Foreskin keratinocyte (primary cell): ENCODE data around the gene NT5C3A.

GRCh38 chr7:32204206-32204656, 134.0 kb upstream of the PDE1C start:
- RAMPAGE, total RNA: no peak

DNA sequence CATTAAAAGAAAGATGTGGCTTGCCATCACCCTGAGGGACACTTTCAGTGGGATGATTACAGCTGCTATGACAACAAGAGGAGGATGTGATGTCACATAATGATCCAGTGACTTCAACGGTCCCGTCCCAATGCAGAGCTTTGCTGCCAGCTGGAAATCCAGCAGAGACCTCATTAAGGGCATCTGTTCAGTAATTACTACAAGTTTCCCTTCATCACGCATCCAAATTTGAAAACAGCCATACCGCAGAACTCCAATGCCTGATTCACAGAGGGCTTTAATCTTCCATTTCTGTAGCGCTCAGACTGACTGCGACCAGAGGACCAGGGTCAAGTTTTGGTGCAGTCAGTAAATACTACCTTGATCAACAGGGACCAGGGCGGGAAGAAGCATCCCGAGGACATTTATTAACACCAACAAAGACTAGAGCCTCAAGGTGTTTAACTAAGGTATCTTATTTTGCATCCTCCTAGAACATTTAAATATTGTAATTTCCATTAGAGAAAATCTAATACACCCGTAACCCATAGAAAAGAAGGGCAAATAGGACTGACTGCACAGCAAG, 206.5 kb downstream of the LSM5 start:
- RAMPAGE, total RNA: no peak

DNA sequence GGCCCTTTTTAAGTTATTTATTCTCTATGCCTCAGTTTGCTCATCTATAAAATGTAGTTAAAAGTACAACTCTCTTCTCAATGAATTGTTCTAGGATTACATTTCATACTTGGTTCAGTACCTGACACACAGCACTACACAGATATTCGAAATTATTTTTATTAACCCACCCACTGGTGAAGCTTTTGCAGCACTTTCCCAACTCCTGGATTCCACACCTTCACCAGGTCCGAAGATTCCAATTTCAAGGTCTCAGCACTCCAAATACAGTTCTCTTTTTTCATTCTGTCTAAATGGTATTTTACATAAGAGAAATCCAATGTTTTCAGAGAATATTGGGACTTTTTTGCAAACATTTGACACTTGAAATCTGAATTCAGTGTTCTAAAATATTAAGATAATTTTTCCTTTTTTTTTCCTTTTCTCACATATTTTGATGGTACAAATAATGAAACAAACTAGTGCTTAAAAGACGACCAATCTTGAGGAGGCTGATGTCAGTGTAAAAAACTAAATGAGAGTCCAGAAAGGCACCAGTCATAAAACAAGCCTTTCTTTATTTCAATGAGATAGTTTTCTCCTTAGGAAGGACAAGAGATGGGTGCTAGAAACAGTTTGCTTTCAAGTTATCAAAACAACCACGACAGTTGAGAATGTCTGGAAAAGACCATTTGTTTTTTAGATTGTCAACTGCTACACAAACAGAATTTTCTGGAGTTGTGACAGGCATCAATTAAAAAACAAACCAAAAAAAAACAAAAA, 3.6 kb downstream of the KBTBD2 start:
- RAMPAGE, total RNA: no peak

DNA sequence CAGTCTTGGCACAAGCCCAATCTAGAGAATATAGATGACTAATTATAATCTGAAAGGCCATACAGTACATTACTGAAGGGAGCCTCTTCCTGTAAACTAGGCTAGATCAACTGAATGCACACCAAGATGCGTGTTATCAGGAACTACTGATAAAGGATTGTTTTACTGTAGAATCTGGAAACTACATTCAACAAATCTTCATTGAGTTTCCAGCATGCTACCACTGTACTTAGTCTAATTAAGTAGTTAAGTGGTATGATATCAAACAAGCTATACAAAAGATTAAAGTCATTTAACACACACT, 1.3 kb upstream of the KBTBD2 start:
- RAMPAGE, total RNA: no peak

GRCh38 chr7:33002464-33002981, 45.3 kb downstream of the FKBP9 start:
- RAMPAGE, total RNA: no peak

GRCh38 chr7:33004945-33005973, 48.0 kb downstream of the FKBP9 start:
- RAMPAGE, total RNA: no peak

DNA sequence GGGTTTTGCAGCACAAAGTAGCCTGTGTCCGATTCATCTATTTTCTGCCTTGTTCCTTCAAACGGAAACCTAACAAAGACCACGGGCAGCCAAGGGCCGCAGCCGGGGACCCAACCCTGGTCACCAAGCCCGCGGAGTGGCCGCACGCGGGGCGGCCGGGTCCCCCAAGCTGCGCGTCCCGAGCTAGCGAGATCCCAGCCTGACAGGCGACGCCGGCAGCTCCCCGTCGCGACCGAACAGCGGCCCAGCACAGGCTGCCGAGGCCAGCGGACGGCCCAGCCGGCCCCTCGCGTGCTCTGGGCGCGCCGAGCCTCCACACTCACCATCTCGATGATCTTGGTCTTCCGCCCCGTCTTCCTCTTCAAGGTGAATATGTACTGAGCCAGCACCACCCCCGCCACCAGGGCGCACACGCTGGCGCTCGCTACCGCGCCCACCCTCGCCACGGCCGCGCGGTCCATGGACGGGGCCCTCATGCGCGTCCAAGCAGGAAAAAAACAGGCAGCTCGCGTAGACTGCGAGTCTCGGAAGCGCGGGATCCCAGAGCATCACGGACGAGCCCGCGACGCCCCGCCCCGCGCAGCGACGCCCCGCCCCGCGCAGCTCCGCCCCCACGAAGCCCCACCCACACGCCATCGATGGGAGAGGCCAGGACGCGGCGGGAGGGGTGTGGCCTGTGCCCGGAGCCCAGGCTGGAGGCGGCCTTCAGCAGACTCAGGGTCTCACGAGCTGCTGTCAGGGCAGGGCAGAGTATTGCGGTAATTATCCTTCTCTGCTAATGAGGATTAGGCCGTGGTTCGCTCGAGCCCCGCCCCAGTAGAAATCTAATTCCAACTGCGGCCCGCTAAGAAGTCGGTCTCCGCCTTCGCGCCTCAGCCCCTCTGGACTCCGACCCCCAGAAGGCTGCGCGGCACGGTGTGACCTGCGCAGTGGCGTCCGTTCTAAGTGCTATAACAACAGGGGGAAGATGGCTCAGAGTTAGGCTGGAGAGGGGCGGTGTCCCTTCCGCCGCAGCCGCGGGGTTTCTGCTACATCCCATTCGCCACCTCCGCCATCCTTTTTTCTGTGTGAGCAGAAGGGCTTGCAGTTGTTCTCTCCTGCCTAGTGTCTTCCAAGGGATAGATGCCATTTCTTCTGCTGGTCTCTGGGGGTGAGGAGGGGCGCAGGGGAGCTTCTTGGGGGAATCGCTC, at the start of gene NT5C3A:
Gene NT5C3A (minus strand): TSS at position 532 of the 1,190 bp plus-strand sequence.
- RAMPAGE, total RNA: start-site peak on the minus strand centred at position 512 of the sequence, 45 bp wide, 107 and 55 reads in 2 replicates

- RAMPAGE, total RNA: no peak
Measured at GRCh38 chr7:33733743-33734375, 171.5 kb upstream of the BMPER start.

- RAMPAGE, total RNA: no peak
Measured at GRCh38 chr7:33761339-33762004, 143.9 kb upstream of the BMPER start.

GRCh38 chr7:34158207-34158646, 252.9 kb downstream of the BMPER start:
- RAMPAGE, total RNA: no peak

DNA sequence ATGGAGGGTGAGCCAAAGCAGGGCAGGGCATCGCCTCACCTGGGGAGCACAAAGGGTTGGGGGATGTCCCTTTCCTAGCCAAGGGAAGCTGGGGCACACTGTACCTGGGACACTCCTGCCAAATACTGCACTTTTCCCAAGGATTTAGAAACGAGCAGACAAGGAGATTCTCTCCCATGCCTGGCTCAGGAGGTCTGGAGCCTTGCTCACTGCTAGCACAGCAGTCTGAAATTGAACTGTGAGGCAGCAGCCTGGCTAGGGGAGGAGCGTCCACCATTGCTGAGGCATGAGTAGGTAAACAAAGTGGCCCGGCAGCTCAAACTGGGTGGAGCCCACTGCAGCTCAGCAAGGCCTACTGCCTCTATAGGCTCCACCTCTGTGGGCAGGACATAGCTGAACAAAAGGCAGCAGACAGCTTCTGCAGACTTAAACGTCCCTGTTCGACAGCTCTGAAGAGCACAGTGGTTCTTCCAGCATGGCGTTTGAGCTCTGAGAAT, 156.1 kb downstream of the NPSR1 start:
- RAMPAGE, total RNA: no peak

GRCh38 chr7:35012092-35012694, 25.1 kb downstream of the DPY19L1 start:
- RAMPAGE, total RNA: no peak

GRCh38 chr7:35313673-35313882, 59.7 kb upstream of the TBX20 start:
- RAMPAGE, total RNA: no peak

- RAMPAGE, total RNA: no peak
Measured at GRCh38 chr7:35868728-35869343, 68.0 kb downstream of the SEPTIN7 start.

DNA sequence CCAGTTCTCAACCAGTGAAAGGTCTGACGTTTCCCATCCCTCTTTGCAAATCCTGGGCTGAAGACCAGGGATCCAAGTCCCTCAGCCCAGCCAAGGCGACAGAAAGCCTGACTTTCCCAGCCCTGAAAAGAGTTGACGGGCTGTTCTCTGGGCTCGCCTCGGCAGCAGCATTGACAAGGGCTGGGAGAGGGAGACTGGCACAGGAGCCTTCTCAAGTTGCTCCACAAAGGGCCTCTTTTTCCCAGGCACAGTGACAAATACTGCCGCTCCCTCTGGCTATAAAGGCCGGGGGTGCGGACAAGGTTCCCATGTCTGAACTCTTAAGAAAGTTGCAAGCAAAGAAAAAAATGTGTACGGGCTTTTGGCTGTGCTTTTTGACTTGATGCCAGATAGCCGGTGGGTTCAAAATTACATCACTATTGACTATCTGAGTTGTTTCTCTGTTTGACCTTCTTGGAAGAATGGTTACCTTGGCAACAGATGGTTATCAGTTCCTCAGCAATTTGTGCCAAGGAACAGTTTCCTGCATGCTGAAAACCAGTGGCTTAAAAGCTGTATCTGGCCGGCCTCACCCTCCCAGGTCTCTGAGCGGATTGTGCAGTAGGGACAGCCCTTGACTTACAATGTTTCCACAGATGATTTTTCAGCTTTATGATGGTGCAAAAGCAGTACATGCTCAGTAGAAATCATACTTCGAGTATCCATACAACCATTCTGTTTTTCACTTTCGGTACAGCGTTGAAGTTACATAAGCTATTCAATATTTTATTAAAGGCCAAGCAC, 115.8 kb upstream of the EEPD1 start:
- RAMPAGE, total RNA: no peak

DNA sequence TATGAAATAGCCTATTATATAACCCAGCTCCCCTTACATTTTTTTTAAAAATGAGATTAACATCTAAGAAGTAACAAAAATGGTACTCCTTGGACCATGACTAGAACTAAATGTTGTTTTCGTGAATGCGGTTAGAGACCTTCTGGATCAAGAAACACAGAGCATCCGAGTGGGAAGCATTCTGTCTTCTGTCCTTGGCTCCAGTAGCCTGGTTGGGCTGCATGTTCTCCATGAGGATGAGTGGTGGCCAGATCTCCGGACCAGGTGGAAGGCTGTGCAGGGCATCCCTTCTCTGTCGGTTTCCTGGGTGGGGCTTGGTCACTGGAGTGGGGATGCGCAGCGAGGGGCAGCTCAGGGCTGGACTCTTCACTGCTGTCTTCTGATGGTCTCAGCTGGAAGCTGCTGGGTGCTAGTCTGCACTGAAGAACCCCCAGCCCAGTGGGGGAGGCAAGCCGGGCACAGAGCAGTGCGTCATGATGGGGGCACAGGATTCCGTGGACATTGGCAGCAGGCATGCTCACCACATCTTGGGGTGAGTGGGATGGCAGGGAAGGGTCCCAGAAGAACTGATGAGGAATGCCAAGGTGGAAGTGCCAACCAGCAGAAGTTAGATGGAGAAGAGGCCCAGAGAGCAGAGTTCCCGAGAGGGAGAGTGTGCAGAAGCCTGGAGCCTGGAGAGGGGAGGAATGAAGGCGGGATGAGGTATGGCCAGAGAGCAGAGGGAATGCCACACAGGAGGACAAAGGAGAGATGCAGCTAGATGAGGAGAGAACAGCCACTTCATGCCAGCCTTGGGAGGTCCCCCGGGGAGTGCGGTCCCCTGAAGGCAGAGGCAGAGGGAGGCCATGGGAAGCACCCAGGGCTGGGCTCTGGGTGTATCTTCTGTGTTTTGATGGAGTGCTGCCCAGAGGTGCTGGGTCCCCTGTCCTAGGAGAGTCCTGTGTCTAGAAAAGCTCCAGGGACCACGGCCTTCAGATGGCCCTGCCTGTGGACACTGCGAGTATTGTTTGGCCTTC, 39.9 kb downstream of the EEPD1 start:
- RAMPAGE, total RNA: no peak

DNA sequence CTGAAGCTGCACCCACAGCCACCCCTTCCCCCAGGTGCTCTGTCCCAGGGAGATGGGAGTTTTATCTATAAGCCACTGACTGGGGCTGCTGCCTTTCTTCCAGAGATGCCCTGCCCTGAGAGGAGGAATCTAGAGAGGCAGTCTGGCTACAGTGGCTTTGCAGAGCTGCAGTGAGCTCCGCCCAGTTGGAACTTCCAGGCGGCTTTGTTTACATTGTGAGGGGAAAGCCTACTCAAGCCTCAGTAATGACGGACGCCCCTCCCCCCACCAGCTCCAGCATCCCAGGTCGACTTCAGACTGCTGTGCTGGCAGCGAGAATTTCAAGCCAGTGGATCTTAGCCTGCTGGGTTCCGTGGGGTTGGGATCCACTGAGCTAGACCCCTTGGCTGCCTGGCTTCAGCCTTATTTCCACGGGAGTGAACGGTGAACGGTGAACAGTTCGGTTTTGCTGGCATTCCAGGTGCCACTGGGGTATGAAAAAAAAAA, 105.4 kb downstream of the EEPD1 start:
- RAMPAGE, total RNA: no peak

GRCh38 chr7:36280397-36281815, 86.1 kb downstream of the MATCAP2 start:
- RAMPAGE, total RNA: no peak

GRCh38 chr7:36388901-36389182, 820 bp upstream of the ANLN start:
- RAMPAGE, total RNA: no peak

DNA sequence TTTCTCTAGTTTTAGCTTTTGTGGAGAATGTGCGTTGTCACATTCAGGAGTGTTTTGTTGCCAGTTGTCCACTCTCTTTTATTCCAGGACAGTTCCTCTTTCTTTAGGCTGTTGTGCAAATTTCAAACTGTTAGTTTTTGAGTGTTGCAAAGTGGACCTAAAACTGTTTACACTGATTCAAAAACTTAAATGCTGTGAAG, 1.0 kb downstream of the ANLN start:
- RAMPAGE, total RNA: no peak